ENCODE measurements around a stretch of chr17.

DNA sequence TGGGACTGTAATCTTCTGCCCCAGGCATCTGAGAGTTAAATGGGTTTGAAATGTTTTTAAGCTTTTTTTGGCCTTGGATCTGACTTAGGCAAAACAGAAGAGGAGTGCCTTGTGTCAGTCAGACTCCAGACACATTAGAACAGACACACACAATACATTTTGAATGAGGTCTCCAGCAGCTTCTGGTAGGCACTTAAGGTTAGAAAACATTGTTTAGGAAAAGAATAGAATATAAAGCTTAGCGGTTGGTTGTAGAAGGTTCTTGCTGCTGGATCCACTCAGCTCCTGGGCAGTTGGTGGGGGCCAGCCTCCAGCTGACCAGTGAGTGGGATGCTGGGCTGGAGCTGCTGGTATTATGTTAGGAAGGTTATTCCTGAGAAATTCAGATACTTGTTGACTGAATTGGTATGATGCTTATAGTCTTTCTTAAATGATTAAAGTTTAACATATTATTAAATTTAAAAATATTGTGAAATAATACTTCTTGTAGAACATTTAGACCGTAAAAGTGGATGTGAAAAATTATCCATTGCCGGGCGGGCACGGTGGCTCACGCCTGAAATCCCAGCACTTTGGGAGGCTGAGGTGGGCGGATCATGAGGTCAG, 17.4 kb downstream of the FOXK2 start:
- RRBS, result no CpG with 5 or more reads among the region's 7 CpGs

DNA sequence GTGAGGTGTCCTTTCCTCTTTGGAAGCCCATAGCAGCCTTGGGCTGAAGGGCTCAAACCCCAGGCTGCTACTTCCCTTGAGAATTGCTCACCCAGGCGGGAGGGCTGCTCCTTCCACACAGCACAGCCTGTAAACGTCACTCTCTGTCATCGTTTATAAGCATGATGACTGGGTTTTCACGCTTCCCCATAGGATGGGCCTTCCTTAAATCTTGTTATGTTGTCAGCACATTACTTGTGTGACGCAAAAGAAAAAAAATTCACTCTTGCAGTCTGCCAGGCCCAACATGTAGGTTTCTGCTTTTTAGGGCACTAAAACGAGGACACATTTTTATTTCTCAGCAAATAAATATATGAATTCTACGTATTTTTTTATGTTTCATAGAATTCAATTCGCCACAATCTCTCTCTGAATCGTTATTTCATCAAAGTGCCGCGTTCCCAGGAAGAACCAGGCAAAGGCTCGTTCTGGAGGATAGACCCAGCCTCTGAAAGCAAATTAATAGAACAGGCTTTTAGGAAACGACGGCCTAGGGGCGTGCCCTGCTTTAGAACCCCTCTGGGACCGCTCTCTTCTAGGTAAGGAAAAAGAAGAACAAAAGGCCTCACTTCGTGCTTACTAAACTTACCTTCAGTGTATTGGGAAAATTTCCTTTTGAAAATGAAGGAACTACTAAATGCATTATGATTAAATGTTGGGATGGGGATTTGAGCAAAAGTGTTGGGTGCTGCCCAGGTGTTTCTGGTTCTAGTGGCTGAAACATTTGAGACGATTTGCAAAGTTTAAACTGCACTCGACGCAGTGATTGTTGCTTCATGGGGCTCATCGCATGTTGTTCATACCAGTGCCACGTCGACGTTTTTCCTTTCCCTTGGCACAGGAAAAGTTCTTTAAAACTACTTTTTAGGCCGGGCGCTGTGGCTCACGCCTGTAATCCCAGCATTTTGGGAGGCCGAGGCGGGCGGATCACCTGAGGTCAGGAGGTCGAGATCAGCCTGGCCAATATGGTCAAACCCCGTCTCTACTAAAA, 63.1 kb downstream of the FOXK2 start:
- RRBS, result no CpG with 5 or more reads among the region's 32 CpGs

- RRBS, result 86% methylated on average over 10 of the region's 37 CpGs
Measured at GRCh38 chr17:82704018-82704881, 5.8 kb upstream of the RAB40B start.

- RRBS, result no CpG with 5 or more reads among the region's 18 CpGs
Measured at GRCh38 chr17:82838289-82839016, 1.4 kb downstream of the ZNF750 start.

- RRBS, result 63% methylated on average over 3 of the region's 23 CpGs
Measured at GRCh38 chr17:82875324-82876048, 35.7 kb upstream of the ZNF750 start.

DNA sequence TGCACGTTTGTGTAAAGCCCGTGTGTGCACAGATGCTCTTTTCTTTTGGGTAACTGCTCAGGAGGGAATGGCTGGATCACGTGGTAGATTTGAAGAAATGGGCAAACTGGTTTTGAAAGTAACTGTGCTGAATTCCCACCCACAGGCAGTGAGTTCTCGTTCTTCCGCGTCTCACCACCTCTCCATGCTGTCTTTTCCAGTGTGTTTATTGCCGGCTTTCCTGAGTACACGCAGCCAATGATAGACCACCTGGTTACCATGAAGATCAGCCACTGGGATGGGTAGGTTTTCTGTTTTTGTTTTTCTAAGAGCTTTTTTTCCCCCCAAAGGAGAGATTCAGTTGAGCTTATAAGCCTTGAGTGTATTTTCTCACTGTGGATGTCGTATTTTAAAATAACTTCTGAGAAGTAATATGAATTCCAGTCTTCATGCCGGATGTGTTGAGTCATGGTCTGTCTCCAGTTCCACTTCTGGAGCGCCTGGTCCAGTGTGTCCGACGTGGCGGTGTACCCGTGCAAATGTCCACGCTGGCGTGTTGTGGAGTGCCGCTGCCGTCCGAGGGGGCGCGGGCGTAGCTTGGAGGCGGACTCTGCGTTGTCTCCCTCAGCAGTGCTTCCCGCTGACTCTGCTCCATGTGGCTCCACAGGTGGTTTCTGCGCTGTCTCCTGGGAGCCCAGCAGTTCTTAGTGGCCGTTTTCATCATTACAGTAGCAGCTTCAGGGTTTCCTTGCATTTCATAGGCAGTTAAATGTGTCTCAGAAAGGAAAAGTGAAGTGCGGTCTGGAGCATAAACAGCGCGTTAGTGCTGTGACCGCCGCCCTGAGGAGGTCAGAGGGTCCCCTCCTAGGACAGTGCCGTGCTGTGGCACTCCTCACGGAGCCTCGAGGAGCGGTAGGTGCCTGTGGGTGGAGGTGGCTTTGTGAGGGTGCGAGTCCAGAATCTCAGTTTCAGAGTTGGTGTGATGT, 60.9 kb upstream of the ZNF750 start:
- RRBS, result no CpG with 5 or more reads among the region's 38 CpGs

DNA sequence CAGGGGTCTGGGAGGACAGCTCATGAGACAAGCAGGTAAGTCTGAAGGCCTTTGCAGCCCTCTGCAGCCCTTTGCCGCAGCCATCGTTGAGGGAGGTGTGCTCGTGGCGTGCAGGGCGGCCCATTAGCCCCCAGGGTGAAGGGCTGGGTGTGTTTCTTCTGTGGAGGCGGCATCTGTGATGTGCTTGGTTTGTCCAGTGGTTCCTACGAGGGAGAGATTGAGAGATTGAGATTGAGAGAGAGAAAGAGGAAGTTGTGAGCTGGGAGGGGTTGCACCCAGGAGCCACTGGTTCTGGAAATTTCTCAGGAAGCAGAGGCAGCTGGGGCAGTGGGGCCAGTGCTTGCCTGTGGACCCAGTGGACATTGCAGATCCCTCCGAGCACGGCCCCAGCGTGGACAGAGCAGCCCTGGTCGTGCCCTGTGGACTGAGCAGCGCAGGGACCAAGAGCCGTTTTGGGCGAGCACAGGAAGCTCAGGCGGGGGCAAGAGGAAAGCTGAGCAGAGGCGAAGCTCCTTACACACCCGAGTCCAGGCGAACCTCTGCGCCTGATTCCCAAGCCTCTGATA, 72.0 kb upstream of the ZNF750 start:
- RRBS, result no CpG with 5 or more reads among the region's 19 CpGs

DNA sequence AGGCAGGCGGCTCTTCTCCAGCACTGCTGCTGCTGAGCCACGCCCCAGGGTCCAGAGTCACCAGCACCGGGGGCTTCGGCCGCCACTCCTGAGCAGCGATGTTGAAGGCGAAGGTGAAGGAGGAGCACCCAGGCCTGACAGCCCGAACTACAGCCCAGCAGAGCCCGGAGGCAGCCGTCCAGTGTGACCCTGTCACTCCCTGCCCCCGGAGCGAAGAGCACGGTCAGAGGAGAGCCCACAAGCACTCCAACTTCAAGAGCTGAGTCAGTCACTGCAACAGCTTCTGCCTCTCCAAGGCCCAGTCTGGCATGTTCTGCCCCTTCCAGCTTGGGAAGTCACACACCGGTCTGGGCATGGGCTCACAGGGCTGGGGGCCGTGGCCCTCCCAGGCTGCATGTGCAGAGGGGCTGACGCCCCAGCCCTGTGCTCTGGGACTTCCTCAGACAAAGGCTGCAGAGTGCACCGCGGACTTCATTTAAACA, 41.4 kb downstream of the B3GNTL1 start:
- RRBS, result 66% methylated on average over 6 of the region's 18 CpGs

GRCh38 chr17:83010660-83011035, 40.9 kb downstream of the B3GNTL1 start:
- RRBS, result no CpG with 5 or more reads among the region's 18 CpGs

DNA sequence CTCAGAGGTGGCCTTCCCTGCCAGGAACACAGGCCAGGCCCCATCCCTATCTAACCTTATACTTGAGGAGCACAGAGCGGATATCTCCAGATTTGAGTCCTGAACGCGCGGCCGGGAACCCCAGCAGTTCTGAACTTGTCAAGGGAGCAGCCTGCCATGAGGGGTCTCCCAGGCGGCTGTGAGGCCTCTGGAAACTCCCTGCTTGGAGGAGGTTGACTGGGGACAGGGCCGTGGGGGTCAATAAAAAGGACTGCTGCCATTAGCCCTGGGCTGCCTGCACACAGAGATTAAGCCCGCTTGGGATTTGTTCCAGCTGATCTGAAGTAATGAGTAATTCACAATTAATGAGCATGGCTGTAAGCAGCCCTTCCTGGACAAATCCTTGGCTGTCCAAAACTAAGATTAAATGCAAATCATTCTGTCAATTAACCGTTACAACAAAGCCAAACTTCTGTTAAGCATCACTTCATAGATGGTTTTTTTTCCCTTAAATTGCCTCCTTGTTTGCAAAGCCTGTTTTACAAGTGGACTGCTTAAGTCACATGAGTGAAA, 1.7 kb upstream of the B3GNTL1 start:
- RRBS, result no CpG with 5 or more reads among the region's 9 CpGs

- RRBS, result no CpG with 5 or more reads among the region's 10 CpGs
Measured at GRCh38 chr17:83056058-83056497, 4.5 kb upstream of the B3GNTL1 start.

GRCh38 chr17:83092947-83093460, 13.6 kb downstream of the METRNL start:
- RRBS, result no CpG with 5 or more reads among the region's 27 CpGs

GRCh38 chr17:83100945-83101592, 21.7 kb downstream of the METRNL start:
- RRBS, result 55% methylated on average over 6 of the region's 22 CpGs

GRCh38 chr17:83106798-83107164, 27.4 kb downstream of the METRNL start:
- RRBS, result no CpG with 5 or more reads among the region's 6 CpGs

DNA sequence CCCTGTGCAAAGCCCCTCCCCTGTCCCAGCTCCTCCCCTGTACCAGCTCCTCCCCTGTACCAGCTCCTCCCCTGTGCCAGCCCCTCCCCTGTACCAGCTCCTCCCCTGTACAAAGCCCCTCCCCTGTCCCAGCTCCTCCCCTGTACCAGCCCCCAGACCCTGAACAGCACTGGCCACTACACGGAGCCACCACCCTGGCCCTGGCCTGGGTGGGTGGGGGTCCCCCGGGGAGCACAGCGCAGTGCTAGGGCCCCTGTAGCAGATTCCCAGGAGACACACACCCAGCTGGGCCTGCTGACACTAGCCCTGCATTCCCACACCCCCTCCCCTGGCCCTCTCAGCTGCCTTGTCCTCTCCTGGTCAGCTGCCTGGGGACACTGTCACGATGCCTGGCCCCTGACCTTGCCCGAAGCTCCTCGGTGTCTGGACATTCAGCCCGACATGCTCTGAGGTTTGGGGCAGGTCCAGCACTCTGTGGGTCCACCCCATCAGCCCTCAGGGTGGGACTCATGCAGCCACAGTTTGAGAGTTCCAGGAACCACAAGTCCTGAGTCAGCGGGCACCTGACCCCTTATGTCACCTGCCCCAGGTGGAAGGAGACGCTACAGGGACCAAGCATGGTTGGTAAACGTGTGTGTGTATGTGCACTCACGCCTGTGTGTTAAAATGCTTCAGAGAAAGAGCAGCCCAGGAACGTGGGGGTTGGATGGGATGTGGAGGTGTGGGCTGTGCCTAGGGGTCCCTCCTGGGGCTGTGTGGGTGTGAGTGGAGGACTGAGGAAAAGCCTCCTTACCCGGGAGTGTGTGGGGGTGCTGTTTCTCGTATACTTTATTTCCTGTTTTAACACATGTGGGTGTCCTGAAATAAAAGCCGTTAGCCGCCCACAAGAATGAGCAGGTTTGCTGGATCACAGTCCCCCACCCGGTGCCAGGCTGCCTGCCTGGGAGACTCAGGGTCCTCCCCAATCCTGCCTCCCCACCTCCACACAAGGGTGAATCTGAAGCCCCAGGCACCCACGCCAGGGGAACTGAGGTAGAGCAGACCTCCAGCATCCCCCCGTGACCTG, 114.3 kb downstream of the METRNL start:
- RRBS, result no CpG with 5 or more reads among the region's 19 CpGs

GRCh38 chr17:83200199-83200926, 121.0 kb downstream of the METRNL start:
- RRBS, result no CpG with 5 or more reads among the region's 25 CpGs